Caco-2 (cell line): ENCODE results near the gene MPLKIP.

DNA sequence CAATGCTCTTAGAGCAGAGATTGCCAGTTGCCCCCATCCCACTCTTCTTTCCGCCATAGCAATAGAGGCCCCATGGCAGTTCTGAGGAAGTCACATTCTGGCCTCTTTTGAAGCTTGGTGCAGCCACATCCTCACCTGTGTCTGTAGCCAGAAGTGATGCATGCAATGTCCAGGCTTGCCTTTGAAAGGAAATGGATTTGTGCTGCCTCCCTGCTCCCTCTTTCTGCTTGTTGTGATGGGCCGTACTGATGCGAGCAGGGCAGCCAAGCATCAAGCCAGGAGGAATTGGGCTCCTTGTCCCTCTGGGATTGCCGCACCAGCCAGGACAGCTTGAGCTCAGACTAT, 65.4 kb upstream of the AOAH start:
- PRO-cap: no peak
- RRBS: no CpG with 5 or more reads among the region's 4 CpGs

GRCh38 chr7:36863904-36864429, 139.7 kb upstream of the AOAH start:
- PRO-cap: no peak
- RRBS: no CpG with 5 or more reads among the region's 7 CpGs

GRCh38 chr7:36967298-36967867, 243.1 kb upstream of the AOAH start:
- PRO-cap: no peak
- RRBS: no CpG with 5 or more reads among the region's 4 CpGs

DNA sequence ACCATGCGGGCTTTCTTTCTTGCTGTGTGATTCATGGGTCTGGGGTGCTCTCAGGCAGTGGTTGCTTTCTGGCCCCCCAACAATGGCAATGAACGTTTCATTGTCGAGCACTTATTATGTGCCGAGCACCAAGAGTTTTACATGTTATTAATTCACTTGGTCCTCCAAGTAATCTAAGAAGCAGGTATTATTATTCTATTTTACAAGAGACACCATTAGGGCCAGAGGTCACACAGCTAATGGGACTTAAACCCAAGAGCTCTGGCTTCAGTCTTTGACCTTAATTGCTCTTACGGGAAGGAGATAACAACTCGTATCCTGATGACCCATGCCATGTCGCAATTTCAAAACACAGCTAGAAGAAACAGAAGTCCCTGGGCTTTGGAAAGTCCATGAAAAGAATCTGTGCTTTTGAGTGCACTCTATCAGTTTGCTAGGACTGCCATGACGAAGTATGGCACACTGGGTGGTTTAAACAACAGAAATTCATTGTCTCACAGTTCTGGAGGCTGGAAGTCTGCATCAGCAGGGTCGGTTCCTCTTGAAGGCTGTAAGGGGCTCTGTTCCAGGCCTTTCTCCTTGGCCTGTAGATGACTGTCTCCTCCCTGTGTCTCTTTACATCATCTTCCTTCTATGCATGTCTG, 247.8 kb upstream of the AOAH start:
- PRO-cap: bidirectional peak, plus-strand start at position 425 of the sequence, minus-strand start at position 263 of the sequence
- RRBS: no CpG with 5 or more reads among the region's 9 CpGs

DNA sequence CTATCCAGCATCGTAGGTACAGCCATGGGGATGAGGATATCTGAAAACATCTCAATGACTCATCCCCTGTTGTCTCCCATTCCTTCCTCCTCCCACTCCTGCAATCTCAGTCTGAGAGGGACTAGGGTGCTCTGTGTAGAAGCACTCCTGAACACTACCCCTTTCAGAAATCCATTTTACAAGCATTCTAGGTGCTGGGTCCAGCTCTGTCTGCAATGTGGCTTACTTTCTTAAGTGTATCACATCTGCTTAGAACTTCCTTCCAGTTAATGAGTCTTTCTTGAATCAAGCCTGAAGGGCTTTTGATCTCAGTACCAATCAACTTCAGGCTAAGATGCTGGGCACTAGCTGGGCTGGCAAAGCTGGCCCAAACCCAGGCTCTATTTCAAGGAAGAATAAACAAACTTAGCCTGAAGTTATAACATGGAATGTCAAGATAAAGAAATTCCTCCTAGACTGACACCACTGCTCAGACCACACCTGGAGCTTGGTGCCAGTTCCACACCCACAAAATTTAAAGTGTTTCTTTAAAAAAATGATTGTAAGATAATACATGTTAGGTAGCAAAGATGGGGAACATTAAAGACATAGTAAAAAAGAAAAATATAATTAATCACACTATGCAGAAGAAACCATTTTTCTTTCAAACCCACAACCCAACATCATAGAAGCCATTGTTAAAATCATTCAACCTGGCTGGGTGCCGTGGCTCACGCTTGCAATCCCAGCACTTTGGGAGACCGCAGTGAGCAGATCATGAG, 270.4 kb upstream of the AOAH start:
- PRO-cap: no peak
- RRBS: no CpG with 5 or more reads among the region's 4 CpGs

DNA sequence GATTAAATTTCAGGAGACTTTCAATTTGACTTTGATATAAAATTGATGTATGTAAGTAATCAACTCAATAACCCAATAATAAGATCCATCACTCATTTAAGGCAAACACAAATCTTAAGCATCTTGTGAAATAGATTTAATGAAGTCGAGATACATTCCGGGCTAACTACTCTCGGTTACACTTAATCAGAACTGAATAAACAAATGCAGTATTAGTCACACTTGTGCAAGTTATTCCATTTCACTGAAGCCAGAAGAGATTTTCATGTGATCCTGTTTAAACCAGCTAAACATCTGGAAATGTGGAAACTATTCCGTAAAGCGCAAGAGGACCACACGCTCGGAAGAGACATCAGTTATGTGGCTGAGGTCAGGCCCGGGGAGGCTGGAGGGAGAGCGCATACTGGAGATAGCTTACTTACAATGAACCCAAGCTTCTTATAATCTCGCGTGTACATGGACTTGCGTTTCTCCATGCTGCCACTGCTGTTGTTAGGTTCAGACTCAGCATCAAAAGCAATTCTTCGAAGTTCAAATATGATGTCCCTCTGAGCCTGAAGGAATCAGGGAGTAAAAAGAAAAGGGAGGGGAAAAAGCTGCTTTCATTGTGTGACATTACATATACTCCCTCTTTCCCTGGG, 237.6 kb downstream of the ELMO1 start:
- PRO-cap: no peak
- RRBS: no CpG with 5 or more reads among the region's 13 CpGs

GRCh38 chr7:37425807-37426484, 22.7 kb downstream of the ELMO1 start:
- PRO-cap: no peak
- RRBS: no CpG with 5 or more reads among the region's 7 CpGs

GRCh38 chr7:37507987-37508455, 59.4 kb upstream of the ELMO1 start:
- PRO-cap: unidirectional peak, plus-strand start at chr7:37508204
- RRBS: no CpG with 5 or more reads among the region's 6 CpGs

- PRO-cap: no peak
- RRBS: no CpG with 5 or more reads among the region's 3 CpGs
Observed at GRCh38 chr7:37694208-37694672, 10.7 kb downstream of the GPR141 start.

GRCh38 chr7:38217800-38218047, 39.7 kb downstream of the STARD3NL start:
- PRO-cap: no peak
- RRBS: no CpG with 5 or more reads among the region's 2 CpGs

GRCh38 chr7:38274488-38275039, 96.5 kb downstream of the STARD3NL start:
- PRO-cap: no peak
- RRBS: no CpG with 5 or more reads among the region's 4 CpGs

DNA sequence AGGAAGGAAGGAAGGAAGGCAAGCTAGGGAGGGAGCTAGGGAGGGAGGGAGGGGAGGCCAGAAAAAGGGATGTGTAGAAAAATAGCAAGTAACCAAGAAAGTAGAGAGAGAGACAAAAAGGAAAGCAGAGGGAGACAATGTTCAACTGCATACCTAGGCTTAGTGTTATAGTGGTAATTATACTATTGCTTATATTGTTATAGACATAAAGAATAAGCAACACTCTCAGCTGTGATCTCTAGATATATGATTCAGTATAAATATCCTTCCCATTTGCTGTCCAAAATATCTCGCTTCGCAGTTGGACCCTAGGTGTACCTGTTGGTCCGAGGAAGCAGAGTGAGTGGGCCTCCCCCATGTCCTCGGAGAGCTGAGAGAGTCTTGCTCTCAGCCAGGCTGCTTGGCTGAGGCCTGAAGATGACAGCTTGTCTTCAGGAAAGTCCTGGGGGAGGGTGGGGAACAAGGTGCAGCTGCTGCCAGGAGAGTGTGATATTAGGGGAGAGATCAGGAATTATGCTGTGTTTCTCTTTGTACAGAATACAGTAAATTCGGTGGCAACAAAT, 156.4 kb downstream of the STARD3NL start:
- PRO-cap: no peak
- RRBS: no CpG with 5 or more reads among the region's 5 CpGs

DNA sequence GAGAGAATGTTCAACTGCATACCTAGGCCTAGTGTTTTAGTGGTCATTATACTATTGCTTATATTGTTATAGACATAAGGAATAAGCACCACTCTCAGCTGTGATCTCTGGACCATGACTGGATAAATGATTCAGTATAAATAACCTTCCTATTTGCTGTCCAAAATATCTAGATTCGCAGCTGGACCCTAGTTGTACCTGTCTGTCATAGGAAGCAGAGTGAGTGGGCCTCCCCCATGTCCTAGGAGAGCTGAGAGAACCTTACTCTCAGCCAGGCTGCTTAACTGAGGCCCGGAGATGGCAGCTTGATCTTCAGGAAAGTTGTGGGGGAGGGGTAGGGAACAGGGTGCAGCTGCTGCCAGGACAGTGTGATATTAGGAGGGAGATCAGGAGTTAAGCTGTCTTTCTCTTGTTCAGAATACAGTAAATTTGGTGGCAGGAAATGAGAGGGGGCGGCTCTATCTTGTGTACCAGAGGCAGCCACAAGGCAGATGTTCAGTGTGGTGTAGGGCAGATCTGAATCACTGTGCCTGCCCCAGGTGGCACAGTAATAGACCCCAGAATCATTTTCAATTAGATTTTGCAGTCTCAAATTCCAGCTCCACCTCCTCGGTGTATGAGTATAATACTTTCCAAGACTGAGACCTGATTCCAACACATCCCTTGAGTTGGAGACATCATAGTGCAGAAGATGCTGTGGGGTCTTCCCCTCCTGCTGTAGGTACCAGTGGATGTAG, 166.6 kb downstream of the STARD3NL start:
- PRO-cap: no peak
- RRBS: no CpG with 5 or more reads among the region's 4 CpGs

DNA sequence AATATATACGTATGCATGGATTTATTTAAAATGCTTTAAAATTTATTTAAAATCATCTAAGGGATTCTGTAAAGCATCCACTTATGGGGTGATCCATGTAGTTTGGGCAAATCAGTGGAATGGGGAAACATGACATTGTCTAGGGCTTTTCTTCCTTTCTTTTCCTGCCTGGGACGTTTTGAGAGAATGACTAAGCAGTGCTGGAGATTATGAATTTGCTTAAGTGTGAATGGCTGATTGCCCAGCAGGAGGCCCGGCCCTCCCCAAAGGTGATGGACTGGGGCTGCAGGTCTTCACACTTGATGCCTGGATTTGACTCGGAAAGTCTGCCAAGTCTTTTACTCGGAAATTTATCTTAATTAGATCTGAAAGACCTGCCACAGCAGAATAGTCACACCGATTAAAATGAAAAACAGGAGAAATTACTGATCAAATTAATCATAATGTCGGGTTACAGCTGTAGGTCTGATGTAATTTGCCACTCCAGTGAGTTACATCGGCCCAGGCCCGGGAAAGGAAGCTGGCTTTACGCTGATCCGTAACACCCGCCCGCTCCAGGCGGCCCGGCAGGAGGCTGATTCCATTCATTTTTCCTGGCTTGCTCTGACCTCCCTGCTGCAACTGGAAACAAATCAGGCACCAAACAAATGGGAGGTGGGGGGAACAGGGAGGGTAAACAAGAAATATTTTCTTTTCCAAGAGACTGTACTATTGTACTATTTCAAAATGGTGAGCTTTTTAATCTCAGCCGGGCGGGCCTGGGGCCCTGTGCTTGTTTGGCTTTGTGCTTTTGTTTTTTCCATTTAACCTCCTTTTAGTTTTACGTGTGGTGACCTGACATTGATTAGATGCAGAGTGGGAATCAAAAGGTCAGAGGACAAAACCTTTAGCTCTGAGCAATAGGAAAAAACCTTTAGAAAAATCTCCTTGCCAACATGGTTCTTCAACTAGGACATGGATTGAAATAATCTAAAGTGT, 212.4 kb upstream of the YAE1 start:
- PRO-cap: no peak
- RRBS: 82% methylated on average over 7 of the region's 18 CpGs

DNA sequence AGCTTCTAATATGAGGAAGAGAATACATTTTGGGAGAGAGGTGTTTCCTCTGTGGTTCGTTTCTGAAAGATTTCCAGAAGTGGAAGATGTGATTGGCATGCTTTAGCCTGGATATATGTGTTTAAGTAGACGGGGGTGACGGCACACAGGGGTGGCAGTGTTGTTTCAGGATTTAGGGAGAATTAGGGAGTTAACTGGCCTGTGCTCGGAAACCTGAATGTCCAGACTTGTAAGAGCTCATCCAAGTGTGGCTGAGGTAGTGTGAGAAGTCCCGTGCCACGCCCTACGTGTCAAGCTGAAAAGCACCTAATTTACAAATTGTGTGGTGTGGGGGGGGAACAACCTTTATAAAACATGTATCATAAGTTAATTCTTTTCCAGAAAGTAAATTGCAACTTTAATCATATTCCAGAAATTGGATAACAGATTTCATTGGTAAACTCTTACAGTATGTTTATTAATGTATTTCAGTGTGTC, 1.1 kb downstream of the RALA start:
- PRO-cap: no peak
- RRBS: no CpG with 5 or more reads among the region's 7 CpGs

DNA sequence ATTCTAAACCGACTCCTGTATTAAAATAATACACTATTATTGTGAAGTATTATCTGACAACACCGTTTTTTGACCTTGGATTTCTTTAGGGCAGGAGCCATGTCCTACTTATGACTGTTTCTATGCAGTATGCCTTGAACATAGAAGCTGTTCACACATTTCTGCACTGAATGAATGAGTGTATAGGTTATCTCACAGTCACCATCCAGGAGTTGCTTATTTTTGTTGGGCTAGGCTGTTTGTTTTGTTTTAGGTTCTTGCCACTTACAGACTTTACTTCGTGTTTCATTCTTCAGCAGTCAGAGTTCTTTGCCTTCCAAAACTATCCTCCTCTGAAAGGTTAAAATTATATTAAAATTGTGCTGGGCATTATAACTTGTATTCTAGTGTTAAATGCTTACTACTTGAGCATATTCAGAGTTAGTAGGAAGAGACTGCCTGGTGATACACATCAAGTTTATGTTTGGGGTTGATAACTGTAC, 1.6 kb downstream of the RALA start:
- PRO-cap: no peak
- RRBS: no CpG with 5 or more reads among the region's 3 CpGs

- PRO-cap: no peak
- RRBS: no CpG with 5 or more reads among the region's 2 CpGs
Observed at GRCh38 chr7:39734648-39734951, 111.2 kb downstream of the RALA start.

GRCh38 chr7:39987570-39988289, 37.7 kb downstream of the CDK13 start:
- PRO-cap: no peak
- RRBS: no CpG with 5 or more reads among the region's 11 CpGs

GRCh38 chr7:40134133-40135140, at the start of gene MPLKIP:
Gene MPLKIP, minus strand, starts transcription at chr7:40134622.
- PRO-cap: bidirectional peak, plus-strand start at chr7:40134387, minus-strand start at chr7:40134443; bidirectional peak, plus-strand start at chr7:40135005, minus-strand start at chr7:40134619
- RRBS: 2% methylated on average over 54 of the region's 88 CpGs

DNA sequence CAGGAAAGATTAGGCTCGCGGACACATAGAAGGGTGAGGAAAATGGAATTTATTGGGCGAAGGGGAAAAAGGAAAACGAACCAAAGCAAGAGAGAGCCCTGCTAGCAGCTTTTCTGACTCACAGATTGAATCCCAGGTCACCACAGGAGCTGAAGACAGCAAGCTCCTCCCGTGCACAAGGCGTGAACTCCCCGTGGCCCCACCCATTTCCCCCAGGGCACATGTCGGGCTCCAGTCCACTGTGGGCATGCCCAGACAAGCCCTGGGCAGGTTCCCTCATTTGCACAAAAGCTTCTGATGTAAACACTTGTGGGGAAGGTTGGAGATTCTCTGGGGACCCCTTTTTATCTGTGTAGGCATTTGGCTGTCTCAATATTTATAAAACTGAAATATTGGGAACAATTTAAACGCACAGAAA, 582.5 kb downstream of the SUGCT start:
- PRO-cap: unidirectional peak, minus-strand start at position 127 of the sequence
- RRBS: no CpG with 5 or more reads among the region's 9 CpGs